ENCODE measurements around a stretch of chr22.

DNA sequence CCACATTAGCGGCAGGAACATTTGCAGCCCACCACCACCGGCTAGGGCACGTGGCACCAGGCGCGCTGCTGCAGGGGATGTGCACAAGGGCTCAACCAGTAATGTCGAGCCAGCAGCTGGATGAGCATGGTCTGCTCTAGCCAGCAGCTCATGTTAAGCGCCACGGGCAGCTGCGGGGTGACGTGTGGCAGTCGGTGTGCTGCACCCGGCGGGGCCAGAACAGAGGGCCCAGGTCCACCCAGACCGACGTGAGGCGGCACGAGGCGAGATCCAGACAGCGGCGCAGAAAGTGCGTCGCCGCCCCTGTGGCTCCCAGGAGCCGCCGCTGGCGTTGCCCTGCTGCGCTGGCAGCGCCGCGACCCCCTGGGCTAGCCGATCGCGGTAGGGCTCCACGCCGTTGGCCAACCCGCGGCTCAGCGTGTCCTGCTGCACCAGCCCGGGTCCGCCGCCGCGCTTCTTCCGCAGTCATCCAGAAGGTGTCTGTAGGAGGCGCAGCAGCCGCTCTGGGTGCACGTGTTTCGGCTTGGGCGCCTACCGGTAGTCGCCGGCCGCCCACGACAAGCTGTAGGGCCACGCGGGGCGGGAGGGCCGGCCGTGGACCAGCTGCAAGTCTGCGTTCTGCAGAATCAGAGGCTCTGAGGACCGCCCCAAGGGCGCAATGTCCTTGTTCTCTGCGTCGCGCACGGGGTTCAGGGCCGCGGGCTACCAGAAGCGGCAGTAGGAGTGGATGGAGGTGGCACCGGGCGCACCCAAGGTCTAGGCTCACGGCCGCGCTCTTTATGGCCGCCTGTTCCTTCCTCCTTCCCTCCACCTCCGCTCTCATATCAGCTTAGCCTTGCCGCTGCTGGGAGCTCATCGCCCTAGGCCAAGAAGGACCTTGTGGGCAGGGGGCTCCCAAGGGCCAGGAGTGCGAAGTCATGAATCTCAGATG is 4.5 kb upstream of the GALR3 start:
- PRO-cap: no peak

- PRO-cap: unidirectional peak, minus-strand start at chr22:37910647
These were observed 4.3 kb downstream of the MICALL1 start for GRCh38 chr22:37910476-37910760.

- PRO-cap: no peak
These were observed 17.8 kb downstream of the MICALL1 start for GRCh38 chr22:37923775-37924335.

GRCh38 chr22:37924336-37924791 is 18.3 kb downstream of the MICALL1 start:
- PRO-cap: no peak

- PRO-cap: no peak
These were observed 21.0 kb downstream of the C22orf23 start for GRCh38 chr22:37932325-37932910.

DNA sequence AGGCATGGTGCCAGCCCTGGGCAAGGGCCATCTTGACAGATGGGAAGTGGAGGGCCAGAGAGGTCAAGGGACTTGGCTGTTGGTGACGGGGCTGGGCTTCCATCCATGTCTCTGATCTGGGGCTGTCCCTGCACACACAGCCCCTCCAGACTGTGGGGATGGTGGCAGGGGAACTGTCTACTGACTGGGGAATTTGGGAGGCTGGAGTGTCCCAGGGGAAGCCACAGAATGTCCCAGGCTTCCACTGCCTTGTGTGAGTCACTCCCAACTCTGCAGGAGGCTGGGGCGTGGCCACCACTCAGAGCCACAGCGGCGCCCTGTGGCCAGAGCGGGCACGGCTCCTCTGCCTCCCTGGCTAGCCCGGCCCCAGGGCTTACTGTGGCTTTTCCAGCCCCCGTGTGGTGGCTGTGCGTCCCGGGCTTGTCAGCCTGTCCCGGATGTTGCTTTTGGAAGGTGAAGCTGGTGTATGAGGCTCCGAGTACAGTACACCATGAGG is 19.6 kb downstream of the C22orf23 start:
- PRO-cap: unidirectional peak, minus-strand start at position 230 of the sequence

- PRO-cap: no peak
These were observed 4.6 kb downstream of the SOX10 start for GRCh38 chr22:37979613-37980395.

DNA sequence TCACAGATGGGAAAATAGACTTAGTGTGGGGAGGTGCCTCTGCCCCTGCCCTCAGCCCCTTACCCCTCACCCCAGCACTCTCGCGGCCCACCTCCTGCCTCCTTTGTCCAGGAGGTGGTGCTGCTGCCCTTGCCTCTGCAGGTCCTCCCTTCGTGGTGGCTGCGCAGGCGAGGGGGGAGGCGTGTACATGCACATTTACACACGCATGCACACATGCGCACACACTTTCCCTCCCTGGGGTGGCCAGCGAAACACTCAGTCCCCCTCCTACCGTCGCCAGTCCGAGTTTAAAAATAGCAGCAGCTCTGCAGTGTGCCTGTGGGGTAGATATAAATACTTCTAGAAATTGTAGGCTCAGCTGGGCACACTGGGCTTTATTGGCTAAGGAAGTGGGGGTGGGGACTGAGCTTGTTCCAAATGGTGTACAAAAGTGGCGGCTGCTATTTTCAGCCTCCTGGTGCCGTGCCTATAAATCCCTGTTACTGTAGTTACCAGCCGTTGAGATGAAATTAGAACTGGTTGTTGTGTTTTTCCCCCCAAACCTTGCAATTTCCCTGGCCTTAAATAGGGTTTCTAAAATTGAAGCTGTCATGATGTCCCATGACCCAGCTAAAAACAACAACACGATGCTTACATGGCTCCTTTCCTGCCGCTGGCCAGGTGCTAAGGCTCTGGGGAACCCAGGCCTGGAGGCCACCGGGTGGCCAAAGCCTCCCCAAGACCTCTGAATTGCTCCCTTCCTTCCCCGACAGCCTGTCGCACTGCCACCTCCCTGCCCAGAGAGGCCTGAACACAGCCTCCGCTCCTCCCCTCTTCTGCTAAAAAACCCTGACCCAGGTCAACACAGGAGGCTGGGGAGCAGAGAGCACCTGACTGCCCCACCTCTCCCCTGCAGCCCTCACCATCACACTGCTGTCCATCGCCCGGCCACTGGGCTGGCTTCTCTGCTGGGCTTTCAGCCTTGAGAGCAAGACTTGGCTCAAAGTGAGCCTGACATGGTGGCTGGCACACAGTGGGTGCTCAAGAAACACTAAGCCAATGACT is 12.5 kb downstream of the PICK1 start:
- PRO-cap: bidirectional peak, plus-strand start at position 224 of the sequence, minus-strand start at position 161 of the sequence

DNA sequence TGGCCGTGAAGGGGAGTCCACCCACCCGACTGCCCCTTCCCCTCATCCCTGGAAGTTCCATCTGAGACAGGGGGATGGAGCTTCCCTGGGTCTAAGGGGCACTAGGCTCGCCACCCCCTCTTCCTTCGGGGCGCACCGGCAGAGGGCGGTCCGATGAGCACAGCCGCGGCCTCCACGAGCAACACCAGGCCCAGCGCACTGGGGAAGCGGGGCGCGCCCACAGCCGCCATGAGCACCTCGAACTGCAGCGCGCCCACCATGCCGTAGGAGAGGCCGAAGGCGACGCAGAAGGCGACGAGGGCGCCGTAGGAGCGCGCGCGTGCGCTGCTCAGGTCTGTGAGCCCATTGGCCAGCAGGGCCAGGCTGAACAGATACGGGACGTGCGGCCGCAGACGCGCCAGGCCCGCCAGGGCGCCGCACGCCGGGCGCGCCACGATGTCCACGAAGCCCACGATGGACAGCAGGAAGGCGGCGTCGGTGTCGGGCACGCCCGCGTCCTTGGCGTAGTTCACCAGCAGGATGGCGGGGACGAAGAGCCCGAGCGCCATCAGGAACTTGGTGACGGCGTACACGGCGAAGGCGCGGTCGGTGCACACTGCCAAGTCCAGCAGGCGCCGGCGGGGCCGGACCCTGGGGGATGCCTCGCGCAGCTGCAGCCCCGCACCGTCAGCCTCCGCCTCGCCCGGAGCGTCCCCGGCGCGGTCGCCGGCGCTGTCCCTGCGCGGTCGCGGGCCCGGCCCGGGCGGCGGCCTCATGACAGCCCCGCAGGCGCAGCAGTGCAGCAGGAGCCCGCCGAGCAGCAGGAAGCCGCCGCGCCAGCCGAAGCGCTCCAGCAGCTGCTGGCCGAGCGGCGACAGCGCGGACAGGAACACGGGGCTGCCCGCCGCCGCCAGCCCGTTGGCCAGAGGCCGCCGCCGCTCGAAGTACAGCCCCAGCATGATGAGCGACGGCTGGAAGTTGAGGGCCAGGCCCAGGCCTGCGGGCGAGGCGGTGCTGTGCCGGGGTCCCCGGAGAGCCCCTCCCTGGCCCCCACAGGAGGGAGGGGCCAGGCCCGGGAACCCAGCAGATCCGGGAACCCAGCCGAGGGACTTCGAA is 2.9 kb downstream of the SLC16A8 start:
- PRO-cap: unidirectional peak, plus-strand start at position 391 of the sequence

DNA sequence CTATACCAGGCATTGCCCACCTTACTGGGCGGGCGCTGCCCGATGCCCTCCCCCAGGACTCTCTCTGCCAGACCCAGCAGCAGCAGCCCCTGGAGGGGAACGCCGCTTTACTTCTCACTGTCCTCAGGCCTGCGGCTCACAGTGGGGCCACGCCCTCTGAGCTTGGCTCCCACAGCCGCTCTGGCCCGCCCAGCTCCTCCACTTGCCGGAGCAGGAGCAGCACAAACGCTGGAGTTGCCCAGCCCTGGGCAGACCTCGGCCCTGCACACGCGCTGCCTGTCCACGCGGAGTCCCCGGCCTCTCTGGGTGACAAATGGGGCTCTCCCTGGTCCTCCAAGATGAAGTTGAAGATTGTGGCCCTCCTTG is 406 bp upstream of the BAIAP2L2 start:
- PRO-cap: no peak

DNA sequence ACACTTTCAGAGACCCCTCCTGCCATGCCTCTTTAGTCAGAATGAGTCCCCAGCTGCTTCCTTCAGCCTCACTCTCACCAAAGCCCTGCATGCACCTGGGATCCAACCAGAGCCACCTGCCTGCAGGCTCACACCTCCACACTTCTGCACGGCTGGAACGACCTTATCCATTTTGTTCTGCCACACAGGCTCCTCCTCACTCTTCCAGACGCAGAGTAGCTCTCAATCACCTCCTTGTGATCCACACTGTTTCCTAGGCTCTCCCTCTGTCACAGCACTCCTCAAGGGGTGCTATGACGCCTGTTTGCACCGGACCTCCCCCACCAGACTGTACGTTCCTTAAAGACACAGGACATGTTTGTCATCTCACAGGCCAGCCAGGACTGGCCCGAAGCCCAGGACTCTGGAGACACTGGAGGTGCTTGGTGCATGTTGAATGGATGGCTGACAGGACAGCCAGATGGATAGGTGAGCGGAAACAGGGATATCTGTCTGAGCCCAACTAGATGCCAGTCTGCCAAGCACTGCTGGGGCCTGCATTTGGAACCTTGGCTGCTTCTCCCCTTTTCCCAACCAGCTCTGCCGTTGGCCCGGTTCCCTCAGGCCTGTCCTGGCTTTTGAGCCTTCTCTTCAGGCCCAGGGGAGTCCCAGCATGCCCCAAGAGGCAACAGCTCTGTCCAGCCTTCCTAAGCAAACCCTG is 13.7 kb downstream of the PLA2G6 start:
- PRO-cap: no peak

DNA sequence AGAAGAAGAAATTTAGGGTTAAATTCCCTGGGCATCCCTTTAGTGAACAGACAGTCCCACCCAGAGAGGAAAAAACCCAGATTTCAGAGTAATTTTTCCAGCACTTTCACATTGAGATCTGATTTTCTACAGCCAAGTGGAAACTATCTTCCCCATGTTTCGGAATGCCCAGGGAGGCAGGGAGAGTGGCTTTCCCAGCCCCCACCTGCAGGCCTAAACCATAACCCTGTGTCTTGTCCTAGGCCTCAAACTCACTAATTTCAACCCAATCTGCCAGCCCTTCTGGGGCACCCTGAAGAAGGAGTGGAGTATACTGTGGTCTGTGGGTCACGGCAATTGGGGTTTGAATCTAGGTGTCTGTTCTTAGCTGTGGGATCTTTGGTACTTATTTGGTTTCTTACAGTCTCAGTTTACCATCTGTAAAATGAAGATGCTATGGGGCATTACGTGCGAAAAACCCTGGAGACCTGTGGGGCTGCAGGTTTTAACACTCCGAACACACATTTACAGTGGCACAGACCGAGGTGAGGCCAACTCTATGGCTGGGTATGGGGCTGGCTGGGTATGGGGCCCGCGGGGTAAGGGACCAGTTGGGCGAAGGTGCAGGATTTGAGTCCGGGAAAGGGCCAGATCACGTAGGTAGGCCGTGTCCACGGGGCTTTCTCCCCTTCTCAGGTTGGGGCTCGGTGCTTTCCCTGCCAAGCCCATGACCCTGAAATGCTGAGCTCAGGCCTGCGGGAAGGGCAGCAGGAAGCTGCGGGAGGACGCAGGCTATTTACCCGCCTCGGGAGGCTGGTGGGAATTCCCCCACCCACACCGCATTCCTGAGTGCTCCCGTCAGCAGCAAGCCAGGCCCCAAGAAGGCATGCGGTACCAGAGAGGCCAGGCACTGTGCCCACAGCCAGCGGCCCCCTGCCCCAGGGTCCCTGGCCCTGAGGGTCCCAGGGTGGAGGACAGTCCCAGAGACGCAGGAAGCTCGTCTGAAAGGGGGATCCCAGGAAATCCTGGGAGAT is 16.5 kb downstream of the MAFF start:
- PRO-cap: bidirectional peak, plus-strand start at position 858 of the sequence, minus-strand start at position 714 of the sequence

GRCh38 chr22:38236739-38237574 is 35.2 kb downstream of the MAFF start:
- PRO-cap: bidirectional peak, plus-strand start at chr22:38236987, minus-strand start at chr22:38236889

DNA sequence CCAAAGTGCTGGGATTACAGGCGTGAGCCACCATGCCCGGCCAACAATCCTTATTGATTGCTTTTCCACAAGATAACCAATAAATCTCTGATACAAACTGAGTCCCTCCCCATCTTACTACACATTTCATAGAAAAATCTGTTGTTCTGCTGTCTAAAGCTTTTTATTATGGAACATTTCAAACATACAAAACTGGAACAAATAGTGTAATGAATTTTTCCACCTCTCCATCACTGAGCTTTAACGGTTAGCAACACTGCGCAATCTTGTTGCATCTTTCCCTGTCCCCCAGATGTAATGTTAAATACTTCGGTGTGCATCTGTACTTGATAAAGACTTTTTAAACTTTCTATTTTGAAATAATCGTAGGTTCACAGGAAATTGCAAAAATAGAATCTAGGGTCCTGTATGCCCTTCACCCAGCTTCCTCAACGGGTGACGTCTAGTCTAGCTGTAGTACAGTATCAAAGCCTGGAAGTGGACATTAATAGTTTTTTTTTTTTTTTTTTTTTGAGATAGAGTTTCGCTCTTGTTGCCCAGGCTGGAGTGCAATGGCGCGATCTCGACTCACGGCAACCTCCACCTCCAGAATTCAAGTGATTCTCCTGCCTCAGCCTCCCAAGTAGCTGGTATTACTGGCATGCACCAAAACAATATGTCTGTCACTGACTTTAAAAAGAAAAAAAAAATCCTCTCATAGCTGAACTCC is 16.2 kb downstream of the TMEM184B start:
- PRO-cap: no peak

GRCh38 chr22:38273589-38273910 is 740 bp upstream of the TMEM184B start:
- PRO-cap: no peak

DNA sequence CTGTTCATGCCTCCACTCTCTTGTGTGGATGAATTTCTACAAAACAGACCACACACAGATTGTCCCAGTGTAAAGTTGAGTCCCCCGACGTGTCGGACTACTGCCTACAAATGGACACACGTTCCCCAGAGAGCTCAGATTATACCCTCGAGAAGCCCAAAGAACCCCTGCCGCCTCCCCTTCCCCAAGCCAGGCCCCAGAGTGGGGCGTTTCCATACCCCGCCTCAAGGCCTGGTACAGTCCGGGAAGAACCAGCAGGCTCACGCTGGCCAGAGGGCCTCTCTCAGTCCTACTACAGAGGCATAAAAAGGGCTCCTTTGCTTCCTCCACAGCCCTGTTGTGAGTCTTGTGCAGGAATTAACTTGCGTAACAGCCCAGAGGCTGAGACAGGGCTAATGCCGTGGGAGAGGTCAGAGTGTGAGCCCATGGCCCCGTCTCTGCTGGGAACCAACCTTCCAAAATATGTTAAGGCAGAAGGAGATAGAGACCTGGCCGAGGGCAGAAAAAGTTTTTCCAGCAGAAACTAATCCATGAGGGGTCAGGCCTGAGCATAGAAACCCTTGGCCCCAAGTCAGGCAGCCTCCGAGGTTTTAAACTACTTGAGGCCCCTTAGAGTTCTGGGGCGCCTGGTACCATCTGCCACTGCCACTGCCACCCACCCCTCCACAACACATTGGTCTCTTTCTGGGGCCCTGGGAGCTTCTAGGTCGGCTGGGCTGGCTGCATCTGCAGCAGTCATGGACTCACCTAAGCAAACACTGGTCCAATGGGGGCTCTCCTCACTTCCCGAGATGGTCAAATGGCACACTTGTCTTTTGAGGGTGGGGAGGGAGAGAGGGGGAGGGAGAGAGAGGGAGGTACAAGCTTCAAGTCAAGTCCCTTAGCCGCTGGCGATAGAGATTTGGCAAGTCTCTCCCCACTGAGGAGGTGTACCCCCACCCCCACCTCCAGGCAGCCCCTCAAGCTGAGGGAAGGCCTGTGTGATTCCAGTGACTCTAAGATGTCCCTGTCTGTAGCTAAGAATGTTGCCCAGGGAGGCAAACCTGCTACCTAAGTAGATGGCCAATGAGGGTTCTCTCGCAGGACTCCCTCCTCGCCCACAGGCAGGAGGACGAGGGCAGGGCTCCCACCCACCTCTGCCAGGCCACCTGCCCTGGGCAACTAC is 20.1 kb upstream of the TMEM184B start:
- PRO-cap: unidirectional peak, minus-strand start at position 339 of the sequence

GRCh38 chr22:38295552-38296104 is 21.6 kb downstream of the CSNK1E start:
- PRO-cap: no peak

GRCh38 chr22:38317653-38318000 is 394 bp upstream of the CSNK1E start:
- PRO-cap: no peak

DNA sequence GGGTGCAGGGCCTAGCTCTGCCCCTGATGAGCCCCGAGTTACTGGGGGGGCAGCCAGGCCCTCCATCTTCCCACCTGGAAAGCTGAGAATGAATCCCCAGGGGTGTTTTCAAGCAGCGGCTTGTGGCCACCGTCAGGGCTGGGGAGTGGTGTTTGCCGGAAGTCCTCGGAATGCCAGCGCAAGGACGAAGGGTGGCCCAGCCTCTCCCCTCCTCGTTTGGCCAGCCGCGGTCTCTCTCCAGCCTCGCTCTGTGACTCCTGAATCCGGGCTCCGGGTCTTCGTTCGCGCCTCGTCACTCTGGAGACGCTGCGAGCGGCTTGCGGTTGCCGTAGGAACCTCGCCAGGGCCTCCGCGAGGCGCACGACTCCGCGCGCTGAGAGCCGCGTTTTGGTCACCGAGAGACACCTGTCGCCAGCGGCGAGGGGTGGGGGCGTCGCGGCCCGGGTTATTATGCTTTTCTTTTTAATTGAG is 6.4 kb upstream of the KDELR3 start:
- PRO-cap: no peak

DNA sequence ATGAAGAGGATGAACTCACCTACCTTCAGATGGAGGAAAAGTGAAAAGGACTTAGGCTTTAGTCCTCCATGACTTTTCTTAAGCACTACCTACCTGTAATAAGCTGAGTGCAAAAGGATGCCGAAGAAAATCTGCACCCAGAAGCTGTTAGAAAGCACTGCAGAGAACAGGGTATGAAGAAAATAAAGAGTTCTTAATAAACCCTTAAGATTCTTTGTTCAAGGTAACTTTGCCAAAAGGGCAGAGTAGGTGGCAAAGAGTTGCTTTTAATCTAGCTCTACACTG is 16.7 kb downstream of the KDELR3 start:
- PRO-cap: no peak

All from trachea (tissue), 1 donor.